Mesenchymal stem cell of the bone marrow (primary cell): ENCODE results near the gene ZNF207.

GRCh38 chr17:31596405-31597033, 205.0 kb downstream of the RAB11FIP4 start:
- CAGE, long polyA plus RNA = no peak

GRCh38 chr17:31599045-31599311, 207.5 kb downstream of the RAB11FIP4 start:
- CAGE, long polyA plus RNA = no peak

DNA sequence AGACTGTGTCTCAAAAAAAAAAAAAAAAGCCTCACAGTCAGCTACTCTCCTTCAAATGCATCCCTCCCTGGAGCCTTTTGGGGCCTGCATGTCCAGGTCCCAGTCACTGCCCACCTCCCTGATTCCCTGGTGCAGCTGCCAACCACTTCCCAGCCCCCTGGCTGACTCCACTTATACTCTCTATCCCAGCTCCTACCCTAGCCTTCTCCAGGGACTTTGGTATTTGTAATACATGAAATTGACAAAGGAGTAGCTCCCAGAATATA, 209.1 kb downstream of the COPRS start:
- CAGE, long polyA plus RNA = no peak

DNA sequence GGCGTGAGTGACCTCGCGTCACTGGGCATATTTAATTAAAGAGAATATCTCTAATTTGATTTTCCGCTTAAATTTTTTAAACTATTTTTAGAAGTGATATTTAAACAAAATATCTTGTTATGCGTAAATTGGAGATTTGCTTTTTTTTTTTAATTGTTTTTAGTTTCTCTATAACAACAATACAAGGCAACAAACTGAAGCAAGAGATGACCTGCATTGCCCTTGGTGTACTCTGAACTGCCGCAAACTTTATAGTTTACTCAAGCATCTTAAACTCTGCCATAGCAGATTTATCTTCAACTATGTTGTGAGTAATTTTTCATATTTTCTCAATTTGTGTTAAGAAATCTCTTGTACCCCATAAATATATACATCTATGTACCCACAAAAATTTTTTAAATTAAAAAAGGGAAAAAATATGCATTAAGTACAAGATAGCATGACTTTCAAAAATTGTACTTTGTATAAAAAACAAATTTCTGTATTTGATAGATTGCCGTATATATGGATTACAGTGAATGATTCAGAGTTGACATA, 13.4 kb upstream of the LRRC37B start:
- CAGE, long polyA plus RNA = no peak

DNA sequence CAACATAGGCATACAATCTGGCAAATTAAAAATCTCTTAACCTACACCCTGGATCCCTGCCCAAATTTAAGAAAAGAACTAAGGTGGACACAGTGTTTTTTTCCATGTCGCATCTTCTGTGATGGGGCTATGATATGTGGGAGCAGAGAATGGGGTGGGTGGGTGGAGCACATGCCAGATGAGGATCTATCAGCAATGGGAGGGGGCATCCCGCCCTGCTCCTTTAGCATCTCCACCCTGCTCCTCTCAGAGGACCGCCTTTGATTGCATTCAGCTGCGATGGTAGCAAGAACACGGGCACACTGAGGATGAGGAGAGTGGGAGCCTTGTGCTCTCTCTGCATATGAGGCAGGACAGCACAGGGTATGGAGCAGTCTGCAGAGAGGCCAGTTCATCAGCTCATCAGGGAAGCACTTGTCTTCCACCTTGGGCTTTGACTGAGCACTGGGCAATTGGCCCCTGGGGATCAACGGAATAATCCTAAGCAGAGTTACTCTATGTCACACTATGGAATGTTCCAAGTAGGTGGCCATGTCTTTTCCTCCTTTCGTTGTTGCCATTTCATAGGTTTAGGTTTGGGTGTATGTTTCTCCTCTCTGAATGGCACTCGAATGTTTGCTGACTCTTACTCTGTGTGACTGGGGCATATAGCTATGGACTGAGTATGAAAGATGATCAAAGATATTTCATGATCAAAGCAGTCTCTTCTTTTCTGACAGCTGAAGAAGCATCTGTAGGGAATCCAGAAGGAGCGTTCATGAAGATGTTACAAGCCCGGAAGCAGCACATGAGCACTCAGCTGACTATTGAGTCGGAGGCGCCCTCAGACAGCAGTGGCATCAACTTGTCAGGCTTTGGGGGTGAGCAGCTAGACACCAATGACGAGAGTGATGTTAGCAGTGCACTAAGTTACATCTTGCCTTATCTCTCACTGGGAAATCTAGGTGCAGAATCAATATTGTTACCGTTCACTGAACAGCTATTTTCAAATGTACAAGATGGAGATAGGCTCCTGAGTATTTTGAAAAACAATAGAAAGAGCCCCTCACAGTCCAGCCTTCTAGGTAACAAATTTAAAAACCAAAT, 40.2 kb downstream of the LRRC37B start:
- CAGE, long polyA plus RNA = no peak

DNA sequence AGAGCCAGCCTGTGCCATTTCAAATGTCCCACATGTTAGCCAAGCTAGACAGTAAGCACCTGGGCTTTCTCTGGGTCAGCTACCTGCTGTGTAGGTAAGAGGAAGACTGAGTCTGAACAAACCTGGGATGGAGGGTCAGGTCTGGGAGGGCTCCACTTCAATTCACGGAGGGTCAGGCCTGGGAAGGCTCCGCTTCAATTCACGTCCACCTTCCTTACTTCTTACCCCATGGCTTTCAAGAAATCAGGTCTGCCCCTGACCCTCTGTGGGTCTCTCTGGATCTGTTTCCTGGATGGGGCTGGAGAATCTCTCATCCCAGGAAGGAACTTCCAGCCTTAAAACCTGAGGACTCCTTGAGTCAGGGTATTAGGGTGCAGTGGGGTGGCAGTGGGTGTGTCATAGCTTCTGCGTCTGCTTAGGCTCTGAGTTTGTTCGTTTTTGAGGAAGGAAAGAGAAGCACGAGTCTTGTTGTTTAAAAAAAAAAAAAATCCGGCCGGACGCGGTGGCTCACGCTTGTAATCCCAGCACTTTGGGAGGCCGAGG, 23.3 kb downstream of the C17orf75 start:
- CAGE, long polyA plus RNA = no peak

- CAGE, long polyA plus RNA = no peak
Measured at GRCh38 chr17:32349908-32350286, at the start of gene ZNF207. TSS of gene ZNF207 (plus strand) at chr17:32350157.

- CAGE, long polyA plus RNA = no peak
Measured at GRCh38 chr17:32350287-32351180, 577 bp downstream of the ZNF207 start.

DNA sequence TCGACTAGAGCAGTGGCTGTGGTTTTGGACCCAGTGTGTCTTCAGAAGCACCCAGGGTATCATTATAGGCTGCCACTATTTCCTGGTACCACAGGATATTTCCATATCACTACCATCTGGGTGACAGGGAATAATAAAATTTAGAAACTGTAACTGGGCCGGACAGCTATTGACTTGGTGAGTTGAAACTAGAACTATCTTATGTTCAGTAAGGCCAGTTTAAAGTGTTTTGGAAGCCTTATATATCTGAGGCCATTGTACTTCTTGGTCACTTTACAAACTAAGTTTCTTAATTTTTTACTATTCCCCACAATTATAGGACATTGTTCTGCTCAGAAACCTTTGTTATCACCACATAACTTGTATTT, 33.9 kb downstream of the ZNF207 start:
- CAGE, long polyA plus RNA = no peak

DNA sequence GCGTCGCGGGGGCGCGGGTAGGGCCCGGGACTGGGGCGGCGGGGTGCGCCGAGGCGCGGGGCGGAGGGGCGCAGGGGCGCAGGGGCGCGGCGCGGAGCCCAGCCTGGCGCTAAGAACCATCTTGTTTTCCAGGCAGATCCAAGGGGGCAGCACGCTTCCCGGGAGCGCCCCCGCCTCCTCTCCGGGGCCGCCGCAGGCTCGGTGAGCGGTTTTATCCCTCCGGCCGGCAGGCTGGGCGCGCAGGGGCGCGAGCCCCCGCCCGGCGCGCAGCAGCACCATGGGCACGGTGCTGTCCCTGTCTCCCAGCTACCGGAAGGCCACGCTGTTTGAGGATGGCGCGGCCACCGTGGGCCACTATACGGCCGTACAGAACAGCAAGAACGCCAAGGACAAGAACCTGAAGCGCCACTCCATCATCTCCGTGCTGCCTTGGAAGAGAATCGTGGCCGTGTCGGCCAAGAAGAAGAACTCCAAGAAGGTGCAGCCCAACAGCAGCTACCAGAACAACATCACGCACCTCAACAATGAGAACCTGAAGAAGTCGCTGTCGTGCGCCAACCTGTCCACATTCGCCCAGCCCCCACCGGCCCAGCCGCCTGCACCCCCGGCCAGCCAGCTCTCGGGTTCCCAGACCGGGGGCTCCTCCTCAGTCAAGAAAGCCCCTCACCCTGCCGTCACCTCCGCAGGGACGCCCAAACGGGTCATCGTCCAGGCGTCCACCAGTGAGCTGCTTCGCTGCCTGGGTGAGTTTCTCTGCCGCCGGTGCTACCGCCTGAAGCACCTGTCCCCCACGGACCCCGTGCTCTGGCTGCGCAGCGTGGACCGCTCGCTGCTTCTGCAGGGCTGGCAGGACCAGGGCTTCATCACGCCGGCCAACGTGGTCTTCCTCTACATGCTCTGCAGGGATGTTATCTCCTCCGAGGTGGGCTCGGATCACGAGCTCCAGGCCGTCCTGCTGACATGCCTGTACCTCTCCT, 839 bp downstream of the CDK5R1 start:
- CAGE, long polyA plus RNA = no peak

DNA sequence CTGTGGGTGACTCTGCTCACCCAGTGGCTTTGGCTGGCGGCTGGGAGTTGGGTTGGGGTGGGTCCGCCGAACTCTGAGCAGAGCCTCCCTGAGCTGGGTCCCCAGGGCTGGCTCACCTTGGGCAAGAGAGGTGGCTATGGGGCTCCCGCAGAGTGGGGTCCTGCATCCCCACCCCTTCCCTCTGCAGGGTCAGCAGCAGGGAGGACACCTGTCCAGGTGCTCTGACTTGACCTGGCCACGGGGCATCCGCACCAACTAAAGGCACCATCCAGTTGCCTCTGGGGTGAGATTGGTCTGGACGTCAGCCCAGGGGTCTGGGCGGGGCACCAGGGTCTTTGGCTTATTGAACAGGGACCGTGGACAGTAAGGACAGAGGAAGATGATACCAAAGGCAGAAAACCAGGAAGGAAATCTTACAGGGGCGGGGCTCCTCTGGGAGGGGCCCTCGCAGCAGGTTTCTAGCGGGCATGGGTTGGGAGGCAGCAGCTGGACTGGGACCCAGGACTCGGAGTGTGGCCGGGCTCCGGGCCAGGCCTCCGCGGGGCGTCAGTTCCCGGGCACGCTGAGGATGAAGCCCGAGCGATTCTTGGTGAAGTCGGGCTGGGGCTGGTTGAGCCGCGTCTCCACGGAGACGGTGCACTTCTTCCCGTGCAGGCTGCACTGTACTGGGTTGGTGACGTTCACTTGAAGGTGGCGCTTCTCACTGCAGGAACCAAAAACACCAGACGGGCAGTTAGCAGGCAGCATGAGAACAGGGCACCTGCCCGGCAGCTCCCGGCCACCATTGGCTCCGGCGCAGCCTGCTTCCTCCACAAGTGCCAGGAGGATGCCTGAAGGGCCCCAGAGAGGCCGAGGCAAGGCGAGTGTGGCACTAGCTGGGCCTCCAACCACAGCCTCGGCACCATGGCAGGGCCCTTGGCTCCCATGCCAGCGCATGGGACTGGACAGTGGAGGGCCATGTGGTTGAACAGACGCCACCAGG, 7.7 kb downstream of the CDK5R1 start:
- CAGE, long polyA plus RNA = no peak

DNA sequence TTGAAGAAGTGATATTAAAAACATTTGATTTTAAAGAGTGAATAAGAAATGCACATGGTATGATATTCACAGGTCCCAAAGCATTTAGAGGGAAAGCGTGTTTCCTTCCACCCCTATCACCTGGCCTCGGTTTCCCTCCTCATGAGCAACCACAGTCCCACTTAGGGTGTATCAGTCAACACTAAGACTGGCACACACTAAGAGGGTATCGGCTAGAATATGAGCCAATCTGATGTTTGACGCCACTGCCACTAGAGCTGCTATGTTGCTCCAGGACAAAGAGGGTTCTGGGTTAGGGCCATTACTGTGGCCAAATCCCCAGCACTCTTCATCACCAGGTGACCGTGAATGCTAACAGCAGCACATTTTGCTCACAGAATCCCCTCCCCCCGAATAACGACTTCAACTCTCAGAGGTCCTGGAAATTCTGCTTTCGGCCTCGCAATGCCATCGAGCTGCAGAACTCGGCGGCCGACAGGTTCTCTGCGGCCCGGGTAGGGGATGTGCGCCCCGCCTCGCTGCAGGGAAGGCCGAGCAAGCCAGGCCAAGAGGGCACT, 31.7 kb downstream of the CDK5R1 start:
- CAGE, long polyA plus RNA = no peak

- CAGE, long polyA plus RNA = no peak
Measured at GRCh38 chr17:32555527-32556632, 69.1 kb downstream of the CDK5R1 start.

- CAGE, long polyA plus RNA = no peak
Measured at GRCh38 chr17:32587745-32588329, 101.0 kb downstream of the CDK5R1 start.

DNA sequence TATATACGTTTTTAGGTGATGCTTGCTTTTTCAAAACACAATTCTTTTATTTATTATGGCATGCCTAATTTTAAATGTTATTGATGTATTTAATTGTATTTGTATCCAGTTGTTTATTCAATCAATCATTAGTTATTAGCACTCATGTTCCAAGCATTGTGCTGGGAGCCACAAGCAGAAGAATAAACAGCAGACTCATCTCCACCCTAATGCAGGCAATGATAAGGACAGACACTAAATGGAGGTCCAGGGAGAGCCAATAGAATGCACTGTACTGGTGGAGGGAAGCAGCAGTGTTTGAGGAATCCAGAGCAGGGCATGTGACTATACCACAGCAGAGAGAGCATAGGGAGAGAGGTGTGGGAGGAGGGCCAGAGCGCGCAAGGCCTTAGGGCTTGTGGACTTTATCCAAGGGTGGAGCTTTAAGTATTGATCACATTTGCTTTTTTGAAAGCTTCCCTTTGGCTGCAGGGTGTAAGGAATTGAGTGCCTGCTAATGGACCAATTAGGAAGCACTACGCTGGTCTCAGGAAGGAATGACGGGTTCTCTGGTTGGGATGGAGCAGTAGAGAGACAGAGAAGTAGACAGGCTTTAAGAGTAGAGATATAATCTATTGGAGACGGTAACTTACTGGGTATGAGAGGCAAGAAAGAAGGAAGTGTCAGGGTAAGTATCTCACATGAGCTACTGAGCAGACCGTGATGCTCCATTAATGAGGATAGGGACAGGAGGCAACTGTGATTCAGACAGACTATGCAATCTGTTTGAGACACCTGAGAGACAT, 82.3 kb downstream of the MYO1D start:
- CAGE, long polyA plus RNA = no peak

DNA sequence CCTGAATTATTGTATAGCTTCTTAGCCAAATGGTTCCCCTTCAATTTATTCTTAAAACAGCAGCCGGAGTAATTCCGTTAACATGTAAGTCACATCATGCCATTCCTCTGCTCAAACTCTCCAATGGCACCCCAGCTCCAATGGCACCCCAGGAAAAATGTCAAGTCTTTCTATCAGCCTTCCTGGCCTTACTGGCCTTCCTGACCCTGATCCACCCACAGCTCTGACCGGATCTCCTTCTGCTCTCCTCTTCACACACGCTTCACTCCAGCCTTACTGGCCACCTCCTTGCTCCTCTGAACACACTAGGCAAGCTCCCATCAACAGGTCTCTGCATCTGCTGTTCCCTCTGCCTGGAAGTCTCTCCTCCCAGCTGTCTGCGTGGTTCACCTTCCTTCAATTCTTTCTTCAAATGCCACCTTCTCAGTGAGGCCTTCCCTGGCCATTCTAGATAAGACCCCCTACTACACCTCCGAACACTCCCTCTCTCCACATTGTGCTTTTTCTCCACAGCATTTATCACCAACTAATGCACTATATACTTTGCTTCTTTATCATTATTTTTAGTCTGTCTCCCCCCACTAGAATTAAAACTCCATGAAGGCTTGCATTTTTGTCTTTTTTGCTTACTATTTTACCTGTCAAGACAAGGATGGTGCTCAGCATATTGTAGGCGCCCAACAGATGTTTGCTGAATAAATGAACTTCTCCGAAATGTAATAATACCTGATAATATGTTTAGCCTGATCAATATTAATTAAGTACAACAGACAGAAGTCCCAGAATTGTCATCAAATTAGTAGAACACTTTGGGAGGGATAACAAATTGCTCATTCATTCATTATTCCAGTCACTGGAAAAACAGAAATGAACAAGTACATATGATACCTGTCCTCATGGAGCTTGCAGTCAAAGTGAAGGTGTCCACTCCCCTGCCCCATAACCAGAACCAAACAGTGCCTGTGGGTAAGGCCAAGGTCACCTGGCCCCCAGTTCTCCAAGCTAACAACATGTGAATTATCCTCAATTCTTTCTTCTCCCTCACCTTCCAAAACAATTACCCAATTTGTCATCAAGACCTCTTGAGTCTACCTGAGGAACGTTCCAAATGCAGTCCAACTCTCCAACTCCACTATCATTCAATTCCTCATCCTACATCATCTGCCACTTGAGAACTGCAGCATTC, 43.1 kb downstream of the MYO1D start:
- CAGE, long polyA plus RNA = no peak

- CAGE, long polyA plus RNA = no peak
Measured at GRCh38 chr17:32877526-32877824, 551 bp upstream of the MYO1D start.

DNA sequence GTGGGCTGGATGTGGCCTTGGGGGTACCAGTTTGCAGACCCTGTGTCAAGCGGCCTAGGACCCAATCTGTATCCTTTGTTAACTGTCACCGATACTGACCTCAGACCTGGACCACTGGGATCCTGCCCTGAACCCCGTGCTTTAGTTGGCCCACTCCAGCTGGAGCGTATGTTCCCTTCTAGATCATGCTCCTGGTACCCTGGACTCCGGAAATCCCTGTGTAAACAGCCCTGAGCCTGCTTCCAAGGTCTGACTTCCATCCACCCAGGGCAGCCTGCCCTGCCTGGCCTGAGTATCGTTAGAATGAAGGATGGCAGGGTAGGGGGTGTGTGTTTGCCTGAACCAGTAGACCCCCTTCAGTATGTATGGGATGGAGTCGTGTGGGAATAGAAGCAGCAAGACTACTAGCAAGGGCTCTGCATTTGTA, 791 bp upstream of the TMEM98 start:
- CAGE, long polyA plus RNA = no peak

DNA sequence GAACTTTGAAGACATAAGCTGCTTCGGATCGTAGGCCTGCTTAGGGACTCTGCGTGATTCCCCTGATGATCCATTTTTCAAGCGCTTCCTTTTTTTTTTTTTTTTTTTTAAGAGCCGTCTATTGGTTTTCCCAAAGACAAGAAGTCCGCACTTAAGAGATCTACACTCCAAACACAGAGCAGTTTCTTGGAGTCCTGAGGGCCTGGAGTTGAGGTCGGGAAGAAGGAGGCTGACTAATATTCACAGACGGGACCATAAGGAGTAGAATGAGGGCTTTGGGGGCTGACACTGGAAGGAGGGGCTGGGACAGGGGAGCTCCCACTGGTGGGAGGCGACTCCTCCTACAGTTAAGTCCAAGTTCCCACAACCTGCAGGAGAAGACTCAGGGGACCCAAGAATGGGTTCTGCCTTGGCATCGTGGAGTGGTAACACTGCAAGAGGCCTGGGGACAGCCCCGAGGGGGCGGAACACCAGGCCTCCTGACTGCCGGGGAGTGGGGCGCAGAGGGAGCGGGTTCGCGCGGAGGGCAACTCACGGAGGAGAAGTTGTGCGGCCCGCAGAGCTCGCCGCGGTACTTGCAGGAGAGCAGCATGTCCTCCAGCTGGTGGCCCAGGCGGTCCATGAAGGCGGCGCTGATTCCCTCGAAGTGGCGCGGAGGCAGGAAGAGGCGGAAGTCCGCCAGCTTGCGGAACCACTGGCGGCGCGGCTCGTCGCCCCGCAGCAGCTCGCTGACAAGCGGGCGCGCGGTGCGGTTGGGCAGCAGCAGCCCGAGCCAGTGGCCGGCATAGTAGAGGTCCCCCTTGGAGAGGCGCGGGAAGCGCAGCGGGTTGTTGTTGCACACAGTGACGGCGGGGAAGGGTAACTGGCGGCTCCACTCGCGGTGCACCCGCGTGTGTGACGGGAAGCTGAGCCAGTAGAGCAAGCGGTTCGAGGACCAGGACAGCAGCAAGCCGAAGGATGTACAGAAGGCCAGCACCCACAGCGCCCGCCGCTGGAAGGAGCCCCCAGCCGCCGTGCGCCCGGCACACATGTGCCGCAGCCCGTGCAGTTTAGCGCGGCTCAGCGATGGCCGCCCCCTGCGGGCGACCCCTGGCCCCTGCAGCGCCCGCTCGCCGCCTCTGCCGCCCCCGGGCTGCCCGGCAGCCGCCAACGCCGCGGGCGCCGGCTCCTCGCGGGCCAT, 1.8 kb downstream of the ASIC2 start:
- CAGE, long polyA plus RNA = no peak

DNA sequence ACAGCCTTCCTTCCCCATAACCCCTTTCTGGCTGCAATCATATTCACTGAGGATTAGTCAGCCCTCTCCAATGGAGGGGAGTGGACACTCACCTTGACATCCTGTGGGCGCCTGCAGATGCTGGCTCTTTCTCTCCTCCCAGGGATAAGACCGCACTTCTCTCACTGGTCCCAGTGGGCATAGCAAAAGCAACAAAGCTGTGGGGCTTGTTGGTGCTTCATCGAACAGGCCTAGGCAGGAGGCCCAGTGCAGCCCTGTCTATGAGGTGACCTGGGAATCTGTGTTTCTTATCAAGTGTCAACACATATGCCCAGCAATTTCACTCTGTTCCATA, 271.0 kb upstream of the CCL2 start:
- CAGE, long polyA plus RNA = no peak